ENCODE measurements around the genes CKAP4, RFX4 and RIC8B.

- PRO-cap = no peak
Observed at GRCh38 chr12:105334650-105334952, 4.1 kb downstream of the C12orf75 start.

GRCh38 chr12:105385032-105385450, 54.5 kb downstream of the C12orf75 start:
- PRO-cap = no peak

DNA sequence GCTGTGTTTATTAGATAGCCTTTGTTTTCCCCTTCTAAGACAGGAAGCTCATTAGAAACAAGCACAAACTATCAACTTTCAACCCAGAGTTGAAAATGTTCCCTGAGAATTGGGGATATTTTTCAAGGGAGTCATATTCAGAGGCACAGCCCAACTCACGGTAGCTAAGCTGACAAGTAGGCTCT, 155.1 kb downstream of the C12orf75 start:
- PRO-cap = no peak

DNA sequence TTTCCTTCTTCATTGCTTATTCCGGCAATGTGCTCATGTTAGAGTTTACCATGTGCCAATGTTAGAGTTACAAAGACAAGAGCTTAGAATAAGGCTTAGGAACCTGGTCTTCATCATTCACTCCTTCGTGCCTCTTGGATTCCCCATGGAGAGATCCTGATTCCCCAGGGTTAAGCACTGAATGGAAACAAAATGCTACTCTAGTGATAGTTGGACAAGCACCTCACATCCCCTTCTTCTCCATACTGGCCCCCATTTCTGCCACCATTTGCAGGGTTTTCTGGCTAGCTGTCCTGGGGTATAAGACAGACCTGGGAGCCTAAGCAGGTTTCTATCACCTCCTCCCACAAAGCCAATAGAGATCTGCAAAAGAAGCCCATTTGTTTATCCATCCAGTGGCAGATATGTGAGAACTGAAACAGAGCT, 244.2 kb downstream of the C12orf75 start:
- PRO-cap = no peak

- PRO-cap = no peak
Observed at GRCh38 chr12:105737925-105738629, 400.7 kb downstream of the NUAK1 start.

DNA sequence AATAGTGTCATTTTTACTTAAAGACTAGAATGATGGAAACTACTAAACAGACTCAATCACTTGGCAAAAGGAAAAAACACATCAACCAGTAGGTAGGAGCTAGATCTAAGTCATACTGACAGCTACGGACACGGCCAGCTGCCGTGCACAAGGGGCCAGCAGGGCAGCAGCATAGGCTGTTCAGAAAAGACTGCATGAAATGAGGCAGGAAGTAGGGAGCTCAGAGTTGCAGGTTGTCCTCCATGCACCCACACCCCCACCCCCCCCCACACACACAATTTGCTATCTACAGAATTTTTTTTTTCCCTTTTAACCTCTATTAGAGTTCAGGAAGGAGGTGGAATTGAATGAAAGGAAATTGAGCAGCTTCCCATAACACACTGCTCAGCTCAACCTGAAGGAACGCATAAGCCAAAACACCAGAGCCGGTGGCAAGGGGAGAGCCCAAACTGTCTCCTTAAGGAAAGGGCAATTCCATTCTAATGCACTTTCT, 74.2 kb downstream of the NUAK1 start:
- PRO-cap = no peak

DNA sequence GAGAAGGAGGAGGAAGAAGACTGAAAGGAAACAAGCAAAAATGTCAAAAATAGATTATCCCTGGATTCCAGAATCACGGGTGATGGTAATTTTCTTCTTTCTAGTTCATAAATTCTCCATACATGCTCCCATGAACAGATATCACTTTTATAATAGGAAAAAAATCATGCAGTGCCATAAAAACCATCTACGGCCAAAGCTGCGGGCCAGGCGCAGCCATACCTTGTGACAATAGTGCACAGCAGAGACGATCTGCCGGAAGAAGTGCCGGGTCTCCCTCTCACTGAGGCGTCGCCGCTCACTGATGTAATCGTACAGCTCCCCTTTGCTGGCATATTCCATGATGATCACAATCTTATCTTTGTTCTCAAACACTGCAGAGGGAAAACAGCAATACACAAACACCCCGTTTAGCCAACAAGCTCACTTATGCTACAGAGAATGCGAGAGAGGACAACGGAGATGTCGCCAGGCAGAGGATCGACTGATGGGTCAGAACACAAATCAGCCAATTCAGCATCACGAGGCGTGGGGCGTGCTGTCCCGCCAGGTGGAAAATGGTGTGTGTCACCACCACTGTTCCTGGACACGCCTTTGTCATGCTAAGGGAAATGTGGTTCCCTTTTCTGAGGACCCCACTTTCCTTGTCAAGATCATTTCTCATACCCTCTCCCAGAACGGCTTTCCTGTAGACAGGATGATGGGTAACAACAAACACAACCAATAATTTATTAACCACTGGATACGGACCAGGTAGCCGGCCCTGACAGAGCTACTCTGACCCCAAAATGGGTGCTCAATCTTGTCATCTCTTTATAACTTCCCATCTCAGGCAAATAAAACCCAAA, 52.0 kb downstream of the NUAK1 start:
- PRO-cap = no peak

DNA sequence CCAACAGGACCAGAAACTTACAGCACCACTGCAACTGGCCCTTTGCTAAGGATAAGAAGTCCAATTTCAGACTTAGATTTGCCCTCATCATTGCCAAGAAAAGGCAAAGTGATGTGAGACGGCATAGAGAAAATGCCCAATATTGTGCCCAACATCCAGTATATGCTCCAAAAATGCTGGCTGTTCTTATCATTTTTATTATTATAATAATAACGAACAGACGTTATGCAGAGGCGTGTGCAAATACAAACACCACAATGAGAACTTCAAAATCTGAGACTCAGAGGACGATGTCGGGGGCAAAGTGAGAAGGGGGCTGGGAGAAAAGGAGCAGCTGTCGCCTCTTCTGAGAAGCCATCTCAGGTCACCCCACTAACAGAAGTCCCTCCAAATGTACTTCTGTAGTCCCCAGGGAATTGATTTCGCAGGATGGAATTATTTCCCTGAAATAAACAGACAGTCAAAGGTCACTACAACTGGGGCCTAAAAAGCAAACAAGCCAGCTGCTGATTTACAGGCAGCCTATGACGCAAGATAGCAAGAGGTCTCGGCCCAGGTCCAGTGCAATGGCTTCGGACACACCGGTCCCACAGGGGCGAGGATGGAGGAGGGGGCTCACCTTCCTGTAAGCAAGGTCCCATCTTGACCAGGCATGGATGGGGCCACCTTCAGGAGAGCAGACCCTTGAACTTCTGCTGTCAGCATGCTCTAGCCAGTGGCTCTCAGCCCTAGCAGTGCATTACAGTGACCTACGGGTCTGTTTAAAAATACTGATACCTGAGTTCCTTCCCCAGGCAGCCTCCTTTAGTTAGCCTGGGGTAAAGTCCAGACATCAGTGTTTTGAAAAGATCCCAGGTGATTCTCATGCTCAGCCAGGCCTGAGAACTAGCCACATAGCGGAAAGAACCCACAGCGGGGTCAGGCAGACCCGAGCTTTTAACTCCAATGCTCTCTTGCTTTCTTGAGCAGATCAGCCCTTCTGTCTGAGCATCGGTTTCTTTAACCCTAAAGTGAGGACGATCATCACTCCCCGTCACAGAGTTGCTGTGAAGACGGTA, 18.2 kb downstream of the NUAK1 start:
- PRO-cap = no peak

GRCh38 chr12:106147656-106148617, 9.2 kb upstream of the NUAK1 start:
- PRO-cap = no peak

- PRO-cap = no peak
Observed at GRCh38 chr12:106195411-106196344, 52.1 kb downstream of the CKAP4 start.

DNA sequence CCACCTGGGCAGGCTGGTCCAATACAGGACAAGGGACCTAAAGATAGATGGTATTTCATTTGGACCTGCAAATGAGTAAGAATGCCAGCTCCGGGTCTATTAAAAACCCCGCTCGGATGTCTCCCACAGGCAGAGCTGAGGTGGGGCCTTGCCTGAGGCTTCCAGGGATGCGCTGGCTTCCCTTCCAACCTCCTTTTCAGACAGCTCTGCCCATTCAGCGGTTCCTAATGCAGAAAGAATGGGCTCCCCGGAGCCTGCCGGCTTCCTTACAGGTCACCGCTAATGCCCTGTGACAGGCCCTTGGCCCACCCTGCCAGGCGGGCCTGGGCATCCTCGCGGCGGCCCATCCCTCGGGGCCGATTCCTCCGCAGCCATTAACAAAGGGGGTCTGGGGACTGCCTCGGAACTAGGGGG, 1.0 kb downstream of the CKAP4 start:
- PRO-cap = no peak

DNA sequence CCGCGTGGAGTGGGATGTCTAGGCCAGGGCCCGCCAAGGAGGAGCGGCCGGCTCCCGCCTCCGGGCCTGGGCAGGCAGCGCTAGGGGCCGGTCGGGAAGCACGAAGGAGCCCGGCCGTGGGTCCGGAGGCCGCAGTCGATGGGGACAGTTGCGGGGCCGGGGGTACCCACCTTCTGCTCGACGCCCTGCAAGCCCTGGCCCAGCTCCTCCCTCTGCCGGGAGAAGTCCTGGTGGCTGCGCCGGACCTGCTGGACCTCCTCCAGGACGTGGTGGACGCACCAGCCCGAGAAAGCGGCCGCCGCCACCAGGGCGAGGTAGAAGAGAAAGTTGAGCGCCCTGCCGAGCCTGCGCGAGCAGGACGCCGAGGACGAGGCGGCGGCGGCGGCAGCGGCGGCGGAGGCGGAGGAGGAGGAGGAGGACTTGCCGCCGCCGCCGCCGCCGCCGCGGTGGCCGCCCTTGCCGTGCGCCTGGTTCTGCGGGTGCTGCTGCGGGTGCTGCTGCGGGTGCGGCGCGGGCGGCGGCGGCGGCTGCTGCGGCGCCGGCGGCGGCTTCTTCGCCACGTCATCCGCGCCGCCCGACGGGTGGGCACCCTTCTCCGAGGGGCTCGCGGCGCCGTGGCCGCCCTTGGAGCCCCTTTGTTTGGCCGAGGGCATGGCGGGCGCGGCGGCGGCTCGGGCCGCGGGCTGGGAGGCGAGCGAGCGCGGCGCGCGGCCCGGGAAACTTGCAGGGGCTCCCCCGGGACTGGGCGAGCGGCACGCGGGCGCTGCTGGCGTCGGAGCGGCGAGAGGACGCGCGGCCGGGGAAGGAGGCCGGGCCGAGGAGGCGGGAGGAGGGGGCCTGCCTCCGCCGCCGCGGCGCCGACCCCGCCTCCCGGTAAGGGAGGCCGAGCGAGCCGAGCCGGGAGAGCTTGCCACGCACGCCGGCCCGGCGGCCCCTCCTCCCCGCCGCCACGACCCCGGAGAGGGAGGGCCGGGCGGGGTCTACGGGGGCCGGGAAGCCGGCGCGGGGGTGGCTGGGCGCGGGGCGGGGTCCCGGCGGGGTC, at the start of gene CKAP4:
Gene CKAP4 (minus strand): TSS at position 822 of the 1,042 bp plus-strand sequence.
- PRO-cap = bidirectional peak, plus-strand start at position 886 of the sequence, minus-strand start at position 779 of the sequence

DNA sequence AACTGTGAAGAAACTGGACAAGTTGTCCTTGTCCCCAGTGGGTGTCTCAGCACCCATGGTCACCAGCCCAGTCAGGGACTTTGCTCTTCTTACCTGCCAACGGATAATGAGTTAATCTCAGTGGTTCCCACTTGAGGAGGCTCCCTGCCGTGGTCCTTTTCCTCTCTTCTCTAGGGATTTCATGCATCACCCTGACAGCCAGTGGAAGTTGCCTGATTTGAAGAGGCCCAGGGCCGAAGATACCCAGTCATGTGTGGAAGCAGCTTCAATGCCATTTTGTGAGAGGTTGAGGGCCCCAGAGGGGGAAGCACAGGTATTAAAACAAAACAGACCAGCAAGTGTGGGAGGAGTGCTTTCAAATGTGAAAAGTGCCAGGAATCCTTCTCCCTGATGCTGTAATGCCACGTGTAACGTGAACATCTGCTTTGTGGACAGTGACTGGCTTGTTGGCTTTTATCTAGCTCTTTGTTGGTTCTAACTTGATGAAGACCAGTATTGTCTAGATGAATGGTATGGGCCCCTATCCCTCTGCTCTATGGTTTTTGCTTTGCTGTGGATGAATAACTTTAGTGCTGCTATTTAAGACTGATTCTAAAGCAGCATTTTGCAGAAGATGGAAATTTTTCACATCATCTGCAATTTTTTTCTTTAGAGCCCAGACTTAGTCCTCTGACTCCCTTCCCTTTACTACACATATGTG, 1.5 kb downstream of the TCP11L2 start:
- PRO-cap = no peak

DNA sequence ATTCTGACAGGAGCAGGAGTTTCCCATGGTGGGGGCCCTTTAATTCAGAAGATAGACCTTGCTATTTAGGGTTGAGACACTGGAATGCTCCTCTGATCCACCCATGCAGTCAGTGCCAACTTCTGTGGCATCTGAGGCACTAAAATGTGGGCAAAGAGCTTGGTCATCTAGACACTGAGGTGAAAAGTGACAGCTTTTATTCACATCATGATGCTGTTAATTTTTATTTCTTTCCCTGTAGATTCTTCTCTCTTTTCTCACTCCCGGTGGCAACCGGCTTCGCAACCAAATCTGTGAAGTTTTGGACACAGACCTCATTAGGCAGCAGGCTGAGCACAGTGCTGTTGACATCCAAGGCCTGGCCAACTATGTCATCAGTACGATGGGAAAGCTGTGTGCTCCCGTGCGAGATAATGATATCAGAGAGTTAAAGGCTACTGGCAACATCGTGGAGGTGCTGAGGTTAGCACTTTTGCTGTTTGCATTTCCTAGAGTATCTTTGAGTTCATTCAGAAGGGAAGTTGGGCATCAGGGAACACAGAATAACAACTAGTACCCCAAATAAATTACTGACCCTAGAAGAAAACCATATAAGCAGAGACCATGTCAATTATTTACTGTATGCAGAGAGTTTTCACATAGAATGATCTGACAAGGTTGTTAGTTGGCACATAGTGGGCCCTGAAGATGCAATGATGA, 18.9 kb downstream of the TCP11L2 start:
- PRO-cap = no peak

GRCh38 chr12:106345588-106346277, 11.8 kb upstream of the POLR3B start:
- PRO-cap = no peak

GRCh38 chr12:106359666-106360057, 2.1 kb downstream of the POLR3B start:
- PRO-cap = no peak

GRCh38 chr12:106477785-106478017, 105.1 kb upstream of the RFX4 start:
- PRO-cap = no peak

DNA sequence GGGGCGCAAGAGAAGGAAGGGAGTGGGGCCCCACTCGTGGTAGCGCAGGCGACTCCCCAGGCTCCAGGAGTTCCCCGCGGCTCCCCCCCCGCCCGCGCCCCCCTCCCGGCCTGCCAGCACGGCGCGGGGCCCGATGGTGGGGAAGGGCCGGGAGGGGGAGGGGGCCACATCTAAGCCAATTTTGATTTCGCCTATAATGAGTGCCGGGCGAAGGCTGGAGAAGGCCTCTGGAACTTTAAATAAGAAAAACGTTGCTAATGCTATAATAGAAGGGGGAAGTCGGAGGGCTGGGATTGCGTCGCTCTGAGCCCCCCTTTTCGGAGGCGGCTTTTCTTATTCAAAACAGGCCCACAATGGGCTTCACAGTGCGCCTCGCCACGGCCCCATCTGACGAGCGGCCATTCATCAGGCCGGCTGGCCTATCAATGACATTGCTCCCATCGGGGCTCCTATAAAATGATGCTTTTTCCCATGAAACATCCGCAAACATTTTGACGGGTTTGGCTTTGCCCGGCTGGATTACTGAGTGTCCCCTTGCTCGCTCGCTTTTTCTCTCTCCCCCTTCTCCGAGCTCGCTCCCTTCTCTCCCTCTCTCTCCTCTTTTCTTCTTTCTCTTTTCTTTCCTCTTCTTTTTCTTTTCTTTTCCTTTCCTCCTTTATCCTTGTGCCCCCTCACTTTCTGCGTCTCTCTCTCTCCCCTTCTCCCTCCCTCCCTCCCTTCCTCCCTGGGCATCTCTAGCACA, at the start of gene RFX4:
Gene RFX4 (plus strand): TSS at position 483 of the 742 bp plus-strand sequence.
- PRO-cap = no peak

DNA sequence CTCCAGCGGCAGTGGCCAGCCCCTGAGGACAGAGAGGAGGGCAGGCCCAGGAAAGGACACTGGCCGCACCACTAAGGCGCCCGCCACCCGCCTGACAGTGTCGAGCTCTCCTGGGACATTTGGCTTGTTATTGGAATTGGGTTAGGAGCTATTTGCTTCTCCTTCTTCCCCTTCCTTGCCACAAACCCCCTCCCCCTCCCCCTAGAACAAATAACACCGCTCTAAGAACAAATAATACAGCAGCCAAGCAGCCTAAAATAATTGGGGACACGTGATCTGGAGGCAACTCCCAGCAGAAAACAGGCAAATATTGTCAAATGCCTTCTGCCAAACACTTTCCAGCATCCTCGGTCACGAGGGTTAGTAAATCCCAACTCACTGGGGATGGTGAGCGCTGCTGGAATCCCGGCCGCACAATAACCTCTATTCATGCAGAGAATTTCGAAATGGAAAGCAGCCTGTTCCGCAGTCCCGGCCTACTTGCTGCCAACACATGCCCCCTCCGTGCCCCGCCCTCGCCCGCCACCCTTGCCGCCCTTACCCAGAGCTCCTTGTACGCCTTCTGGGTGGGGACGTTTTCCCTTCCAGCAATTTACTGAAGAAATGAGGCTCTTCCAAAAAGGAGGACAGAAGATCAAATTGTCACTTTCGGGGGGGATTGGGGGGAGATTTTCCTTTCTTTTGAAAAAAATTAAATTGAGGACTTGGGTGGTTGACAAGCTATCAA, 62.2 kb downstream of the RFX4 start:
- PRO-cap = no peak

GRCh38 chr12:106774197-106775180, at the start of gene RIC8B:
TSS of gene RIC8B (plus strand) at chr12:106774682.
- PRO-cap = bidirectional peak, plus-strand start at chr12:106774350, minus-strand start at chr12:106774134; bidirectional peak, plus-strand start at chr12:106774621, minus-strand start at chr12:106774535

Data from Metastatic Pancreatic Carcinoma in the Ovary (tissue), 1 donor.